Airway epithelial cell (primary cell): ENCODE measurements around a stretch of chr6.

DNA sequence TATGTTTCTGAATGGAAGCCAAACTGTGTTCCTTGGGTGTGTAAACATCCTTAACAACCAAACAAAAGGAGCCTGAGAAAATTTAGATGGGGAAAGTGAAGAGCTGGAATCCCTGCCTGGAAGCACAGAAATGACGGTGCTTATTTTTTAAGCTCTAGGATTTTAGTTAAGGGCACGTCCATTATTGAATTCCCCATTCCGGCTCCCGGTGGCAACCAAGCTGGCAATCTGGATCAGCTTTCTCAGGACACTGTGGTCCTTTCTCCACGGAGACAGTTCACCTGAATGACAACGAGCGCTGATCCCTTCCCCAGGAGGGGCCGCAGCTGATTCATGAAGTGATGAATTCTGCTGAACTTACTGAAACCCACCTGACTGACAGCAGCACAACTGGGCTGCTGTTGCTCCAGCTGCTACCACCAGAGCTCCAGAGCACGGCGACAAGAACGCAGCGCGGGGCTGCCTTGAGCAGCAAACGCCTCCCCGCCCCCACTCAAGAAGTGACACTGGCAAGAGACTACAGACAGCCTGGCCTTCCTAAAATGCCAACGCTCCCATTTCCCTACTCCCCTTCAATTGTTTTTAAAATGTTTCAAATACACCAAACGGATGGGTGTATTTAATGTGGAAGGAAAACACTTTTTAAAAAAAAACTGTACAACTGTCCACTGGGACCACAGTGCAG is 10.1 kb downstream of the PXDC1 start:
- RAMPAGE, long total RNA = no peak

GRCh38 chr6:3837604-3838061 is 11.5 kb upstream of the FAM50B start:
- RAMPAGE, long total RNA = no peak

GRCh38 chr6:3883961-3884497 is 34.9 kb downstream of the FAM50B start:
- RAMPAGE, long total RNA = no peak

DNA sequence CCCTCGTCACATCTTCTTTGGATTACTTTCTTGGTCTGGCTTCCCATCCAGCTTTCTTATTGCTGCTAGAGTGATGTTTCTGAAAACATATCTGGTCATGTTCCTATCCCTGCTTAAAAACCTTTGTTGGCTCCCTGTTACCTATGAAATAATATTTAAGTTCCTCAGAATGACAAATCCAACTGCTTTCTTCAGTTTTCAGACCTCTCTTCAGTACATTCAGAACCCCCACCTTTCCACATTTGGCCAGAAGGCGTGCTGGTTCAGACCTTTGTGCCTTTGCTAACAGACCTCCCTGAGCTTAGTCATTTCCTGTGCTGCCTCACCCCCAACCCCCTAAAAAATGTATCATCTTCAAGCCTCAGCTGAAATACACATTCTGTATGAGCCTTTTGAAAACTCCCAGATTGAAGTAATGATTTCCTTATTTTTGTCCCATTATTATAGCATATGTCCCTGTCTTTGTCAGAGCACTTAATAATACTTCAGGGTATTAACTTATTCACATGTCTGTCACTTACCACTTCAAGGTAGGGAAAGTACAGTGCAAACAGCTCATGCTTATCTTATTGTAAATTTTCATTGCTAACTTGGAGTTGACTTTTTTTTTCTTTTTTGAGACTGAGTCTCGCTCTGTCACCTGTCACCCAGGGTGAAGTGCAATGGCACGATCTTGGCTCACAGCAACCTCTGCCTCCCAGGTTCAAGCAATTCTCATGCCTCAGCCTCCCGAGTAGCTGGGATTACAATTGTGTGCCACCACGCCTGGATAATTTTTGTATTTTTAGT is 19.7 kb downstream of the FAM217A start:
- RAMPAGE, long total RNA = no peak

GRCh38 chr6:4090770-4091146 is 11.8 kb upstream of the FAM217A start:
- RAMPAGE, long total RNA = no peak

DNA sequence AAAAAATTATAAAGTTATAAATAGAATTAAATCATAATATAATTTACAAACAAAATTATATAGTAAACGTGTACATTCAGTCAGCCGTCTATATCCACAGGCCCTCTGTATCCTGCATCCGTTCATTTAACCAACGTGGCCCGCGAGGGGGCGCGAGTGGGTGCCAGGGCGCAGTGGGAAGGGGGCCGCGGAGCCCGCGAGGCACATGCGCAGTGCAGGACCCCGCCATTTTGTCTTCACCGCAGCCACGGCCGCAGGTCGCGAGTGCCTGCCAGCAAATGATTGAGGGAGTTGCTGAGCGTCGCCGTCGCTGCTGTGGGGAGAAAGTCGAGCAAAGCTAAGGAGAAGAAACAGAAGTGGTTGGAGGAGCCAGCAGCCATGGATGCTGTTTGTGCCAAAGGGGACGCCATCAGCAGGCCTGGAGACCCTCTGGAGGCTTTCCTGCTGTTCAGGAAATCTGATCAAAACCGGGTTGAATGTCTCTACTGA is 53.5 kb upstream of the ECI2 start:
- RAMPAGE, long total RNA = no peak

DNA sequence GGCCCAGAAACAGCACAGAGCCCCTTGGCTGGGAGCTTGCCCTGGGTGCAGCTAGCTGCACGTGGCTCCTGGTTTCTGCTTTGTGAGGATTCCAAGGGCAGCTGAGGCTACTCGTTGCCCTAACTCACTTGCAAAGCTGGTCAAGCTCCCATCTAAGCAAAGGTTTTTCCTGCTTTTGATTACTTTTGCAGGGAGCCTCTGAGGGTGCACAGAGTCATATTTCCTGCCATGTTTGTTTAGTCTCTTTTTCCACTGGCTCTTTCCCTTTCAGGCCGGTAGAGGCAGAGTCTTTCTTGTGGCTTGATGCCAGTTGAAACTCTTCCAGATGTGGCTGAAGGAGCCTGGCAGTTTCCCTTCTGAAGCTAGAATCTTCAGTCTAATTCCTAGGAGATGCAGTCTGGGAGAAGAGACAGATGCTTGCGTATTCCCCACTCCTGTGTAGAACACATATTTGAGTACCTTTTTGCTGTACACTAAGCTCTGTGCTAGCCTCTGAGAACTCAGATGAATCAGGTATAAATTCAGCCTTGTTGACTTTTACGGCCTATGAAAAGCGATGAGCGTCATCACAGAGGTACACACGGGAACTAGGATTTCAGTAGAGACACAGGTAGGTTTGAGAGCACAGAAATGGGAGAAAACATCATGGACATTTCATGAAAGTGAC is 118.6 kb upstream of the ECI2 start:
- RAMPAGE, long total RNA = no peak

DNA sequence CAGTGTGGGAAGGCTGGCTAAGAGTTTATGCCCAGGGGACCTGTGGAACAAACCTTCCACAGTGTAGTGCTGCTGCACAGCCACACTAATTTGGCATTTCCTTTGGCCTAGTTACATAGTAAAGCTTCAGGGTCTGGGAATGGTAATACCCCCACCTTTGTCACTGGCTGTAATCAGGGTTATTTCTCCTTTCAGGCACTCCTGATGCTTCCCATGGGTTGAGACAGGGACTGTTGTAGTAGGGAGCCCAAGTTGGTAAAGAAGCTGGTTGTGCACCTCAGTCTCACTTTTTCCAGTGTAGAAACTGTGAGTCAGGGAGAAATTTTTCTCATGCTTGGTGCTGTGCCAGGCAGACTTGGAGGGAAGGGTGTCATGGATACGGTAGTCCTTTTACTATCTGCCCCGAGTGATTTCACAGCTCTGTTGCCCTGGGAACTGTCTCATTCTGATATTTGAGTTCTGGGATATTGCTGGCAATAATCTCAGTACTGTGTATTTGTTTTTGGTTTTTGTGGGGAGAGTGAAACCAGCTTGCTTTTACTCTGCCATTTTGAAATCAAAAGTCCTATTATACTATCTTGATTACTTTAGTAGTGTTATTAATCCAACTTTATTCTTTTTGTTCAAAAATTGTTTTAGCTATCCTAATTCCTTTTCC is 178.0 kb upstream of the ECI2 start:
- RAMPAGE, long total RNA = no peak

DNA sequence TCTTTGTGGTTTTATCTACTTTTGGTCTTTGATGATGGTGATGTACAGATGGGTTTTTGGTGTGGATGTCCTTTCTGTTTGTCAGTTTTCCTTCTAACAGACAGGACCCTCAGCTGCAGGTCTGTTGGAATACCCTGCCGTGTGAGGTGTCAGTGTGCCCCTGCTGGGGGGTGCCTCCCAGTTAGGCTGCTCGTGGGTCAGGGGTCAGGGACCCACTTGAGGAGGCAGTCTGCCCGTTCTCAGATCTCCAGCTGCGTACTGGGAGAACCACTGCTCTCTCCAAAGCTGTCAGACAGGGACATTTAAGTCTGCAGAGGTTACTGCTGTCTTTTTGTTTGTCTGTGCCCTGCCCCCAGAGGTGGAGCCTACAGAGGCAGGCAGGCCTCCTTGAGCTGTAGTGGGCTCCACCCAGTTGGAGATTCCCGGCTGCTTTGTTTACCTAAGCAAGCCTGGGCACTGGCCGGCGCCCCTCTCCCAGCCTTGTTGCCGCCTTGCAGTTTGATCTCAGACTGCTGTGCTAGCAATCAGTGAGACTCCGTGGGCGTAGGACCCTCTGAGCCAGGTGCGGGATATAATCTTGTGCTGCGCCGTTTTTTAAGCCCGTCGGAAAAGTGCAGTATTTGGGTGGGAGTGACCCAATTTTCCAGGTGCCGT is 198.6 kb upstream of the ECI2 start:
- RAMPAGE, long total RNA = no peak

- RAMPAGE, long total RNA = no peak
Measured at GRCh38 chr6:4660932-4661318, 115.3 kb upstream of the CDYL start.

GRCh38 chr6:4775310-4775963 is 767 bp upstream of the CDYL start:
- RAMPAGE, long total RNA = no peak

DNA sequence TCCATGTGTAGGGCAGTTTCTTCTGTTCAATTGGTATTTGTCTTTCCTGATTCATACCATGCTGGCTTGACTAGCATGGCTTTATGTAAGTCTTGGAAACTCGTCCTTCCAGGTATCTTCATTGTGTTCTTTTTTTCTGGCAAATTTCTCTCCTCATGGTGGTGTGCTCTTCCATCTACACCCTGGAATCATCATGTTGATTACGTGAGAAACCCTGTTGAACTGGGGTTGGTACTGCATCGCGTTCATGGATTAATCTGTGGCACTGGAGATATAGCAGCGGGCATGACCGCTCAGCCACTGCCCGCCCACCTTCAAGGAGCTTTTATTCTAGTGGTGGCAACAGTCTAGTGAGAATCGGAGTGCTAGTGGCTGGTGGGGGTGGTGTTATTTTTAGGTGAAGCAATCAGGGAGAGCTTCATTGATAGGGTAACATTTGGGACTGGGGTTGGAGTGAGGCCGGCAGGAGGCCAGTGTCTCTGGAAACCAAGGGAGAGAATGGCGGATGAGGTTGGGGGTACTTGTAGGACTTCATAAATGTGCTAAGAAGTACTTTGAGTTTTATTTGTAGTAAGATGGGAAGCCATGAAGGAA is 16.9 kb downstream of the CDYL start:
- RAMPAGE, long total RNA = no peak

DNA sequence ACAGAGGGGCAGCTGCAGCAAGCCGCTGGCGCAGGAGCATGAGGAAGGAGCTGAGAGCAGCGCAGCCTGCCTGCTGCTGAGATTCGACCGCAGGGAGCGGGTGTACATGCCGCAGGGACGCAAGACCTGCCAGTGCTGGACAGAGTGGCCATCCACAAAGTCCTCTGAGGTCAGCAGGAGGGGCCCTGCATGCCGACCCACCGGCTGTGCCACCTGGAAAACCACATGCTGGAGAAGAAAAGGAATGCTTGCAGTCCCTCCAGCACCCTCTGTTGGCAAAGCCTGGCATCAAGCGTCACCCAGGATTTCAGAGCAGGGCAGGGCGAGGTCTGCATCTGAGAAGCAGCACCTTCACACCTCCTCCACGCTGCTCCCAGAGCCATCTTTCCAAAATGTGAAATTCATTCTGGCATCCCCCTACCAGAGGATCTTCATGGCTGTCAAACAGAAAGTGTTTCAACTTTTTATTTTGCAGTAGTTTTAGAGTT is 29.8 kb downstream of the CDYL start:
- RAMPAGE, long total RNA = no peak

DNA sequence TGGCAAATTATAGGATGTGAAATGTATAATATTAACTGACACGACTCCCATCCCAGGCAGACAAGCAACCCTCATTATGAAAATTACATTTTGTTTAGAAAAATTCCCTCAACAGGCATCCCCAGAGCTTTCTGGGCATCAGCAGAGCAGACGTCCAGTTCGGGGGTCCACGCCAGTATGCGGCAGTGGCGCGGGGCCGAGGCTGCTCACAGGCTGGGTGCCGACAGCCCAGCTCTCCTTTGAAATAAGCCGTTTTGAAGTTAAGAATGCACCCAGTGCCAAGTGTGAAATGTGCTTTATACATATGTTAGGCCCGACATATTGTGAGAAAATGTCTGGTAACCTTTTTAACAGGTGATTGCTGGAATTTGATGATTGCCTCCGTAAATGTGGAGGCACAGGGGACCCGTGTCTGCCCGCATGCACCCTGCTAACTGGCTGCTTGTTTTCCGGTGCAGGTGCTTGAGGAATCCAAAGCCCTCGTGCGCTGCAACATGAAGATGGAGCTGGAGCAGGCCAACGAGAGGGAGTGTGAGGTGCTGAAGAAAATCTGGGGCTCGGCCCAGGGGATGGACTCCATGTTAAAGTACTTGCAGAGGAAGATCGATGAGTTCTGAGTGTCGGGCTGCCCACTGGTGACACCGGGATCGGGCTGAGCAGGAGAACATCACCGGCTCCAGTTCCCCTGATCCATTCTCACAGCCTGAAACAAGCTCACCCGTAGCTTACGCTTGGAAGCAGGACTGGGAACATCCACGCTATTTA is 50.2 kb downstream of the RPP40 start:
- RAMPAGE, long total RNA = no peak

- RAMPAGE, long total RNA = no peak
Measured at GRCh38 chr6:5004211-5004874, 506 bp upstream of the RPP40 start.

- RAMPAGE, long total RNA = no peak
Measured at GRCh38 chr6:5057139-5057488, 28.0 kb upstream of the PPP1R3G start.

DNA sequence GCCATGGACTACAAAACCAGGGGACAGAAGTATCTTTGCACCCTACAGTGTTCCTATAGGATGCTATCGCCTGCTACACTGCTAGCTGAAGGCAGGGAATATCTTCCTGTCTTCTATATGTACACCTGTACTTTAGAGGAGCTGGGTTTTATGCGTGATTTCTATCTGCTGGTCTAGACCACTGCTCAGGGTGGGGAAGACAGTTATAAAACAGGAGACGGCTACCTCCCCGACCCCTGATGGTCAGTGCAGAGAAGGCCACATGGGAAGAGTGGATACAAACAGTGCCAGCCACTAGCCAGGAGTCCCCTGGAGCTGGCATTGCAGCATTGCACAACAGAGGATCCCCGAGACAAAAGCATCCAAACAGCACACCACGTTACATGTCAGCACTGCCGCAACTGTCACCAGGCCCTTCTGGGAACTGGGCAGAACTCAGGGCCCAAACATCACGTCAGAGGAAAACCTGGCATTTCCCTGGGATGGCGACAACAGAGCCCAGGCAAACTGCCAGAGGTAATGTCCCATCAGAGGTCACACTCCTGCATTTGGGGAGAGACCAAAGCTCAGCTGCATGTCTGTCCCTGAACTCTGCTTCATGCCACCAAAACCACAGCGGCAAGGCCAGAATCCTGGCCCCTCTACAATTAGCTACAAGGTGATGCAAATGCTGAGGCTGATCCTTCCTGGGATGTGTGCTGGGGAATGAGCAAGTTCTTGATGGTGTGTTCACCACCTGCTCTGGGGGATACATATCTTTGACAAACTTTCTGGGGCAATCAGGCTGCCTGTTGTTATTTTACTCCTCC is 36.3 kb downstream of the PPP1R3G start:
- RAMPAGE, long total RNA = no peak

GRCh38 chr6:5132509-5133372 is 47.6 kb downstream of the PPP1R3G start:
- RAMPAGE, long total RNA = no peak

GRCh38 chr6:5446286-5447021 is 185.1 kb downstream of the FARS2 start:
- RAMPAGE, long total RNA = no peak

GRCh38 chr6:5448494-5448964 is 187.2 kb downstream of the FARS2 start:
- RAMPAGE, long total RNA = no peak